Progenitor cell of endocrine pancreas (in vitro differentiated cells): ENCODE measurements around a stretch of chr2.

DNA sequence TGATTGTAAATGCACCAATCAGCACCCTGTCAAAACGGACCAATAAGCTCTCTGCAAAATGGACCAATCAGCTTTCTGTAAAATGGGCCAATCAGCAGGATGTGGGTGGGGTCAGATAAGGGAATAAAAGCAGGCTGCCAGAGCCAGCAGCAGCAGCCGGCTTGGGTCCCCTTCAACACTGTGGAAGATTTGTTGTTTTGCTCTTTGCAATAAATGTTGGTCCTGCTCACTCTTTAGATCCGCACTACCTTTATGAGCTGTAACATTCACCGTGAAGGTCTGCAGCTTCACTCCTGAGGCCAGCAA lies 59.7 kb downstream of the CCDC195 start:
- PRO-cap = no peak

DNA sequence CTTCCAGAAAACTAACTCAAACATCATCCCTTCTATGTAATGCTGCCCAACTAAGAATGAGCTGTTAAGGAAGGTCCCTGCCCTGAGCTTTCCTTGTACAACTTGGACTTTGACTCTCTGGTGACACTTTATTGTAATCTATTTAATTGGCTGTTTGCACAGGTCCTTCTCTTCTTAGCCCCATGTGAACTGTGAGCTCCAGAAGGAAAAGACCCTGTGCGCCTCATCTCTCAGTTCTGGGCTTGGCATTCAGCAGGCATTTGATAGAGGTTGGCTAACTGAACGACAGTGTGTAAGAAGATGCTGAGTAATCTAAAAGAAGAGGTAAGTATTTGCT lies 60.6 kb upstream of the CCDC195 start:
- PRO-cap = no peak

- PRO-cap = no peak
These were observed 160.6 kb upstream of the CCDC195 start for GRCh38 chr2:224876715-224877248.

GRCh38 chr2:224921961-224922868 lies 120.1 kb downstream of the DOCK10 start:
- PRO-cap = no peak

DNA sequence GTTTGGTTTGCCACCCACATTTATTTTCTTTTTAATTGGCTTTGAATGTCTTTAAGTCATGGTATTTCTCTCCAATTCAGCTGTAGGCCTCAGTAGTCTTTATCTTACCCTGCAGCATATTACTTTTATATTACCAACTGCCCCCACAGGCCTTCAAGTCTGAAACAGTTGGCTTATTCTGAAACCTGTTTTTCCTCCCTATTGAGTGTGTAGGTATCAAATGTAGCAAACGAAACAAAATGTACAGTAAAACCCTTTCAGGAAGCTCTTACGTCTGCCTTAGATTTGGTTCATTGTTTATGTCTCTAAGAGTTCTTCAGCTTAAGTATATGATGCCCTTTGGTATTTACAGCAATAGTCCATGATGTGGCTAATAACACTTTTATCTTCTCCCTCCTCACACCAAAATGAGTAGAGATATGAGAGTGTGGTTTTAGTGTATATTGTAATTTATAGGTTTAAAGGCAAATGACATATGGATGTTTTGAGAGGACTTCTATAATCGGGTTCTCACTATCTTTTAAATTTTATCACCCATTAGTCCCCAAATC lies 108.8 kb downstream of the DOCK10 start:
- PRO-cap = no peak

DNA sequence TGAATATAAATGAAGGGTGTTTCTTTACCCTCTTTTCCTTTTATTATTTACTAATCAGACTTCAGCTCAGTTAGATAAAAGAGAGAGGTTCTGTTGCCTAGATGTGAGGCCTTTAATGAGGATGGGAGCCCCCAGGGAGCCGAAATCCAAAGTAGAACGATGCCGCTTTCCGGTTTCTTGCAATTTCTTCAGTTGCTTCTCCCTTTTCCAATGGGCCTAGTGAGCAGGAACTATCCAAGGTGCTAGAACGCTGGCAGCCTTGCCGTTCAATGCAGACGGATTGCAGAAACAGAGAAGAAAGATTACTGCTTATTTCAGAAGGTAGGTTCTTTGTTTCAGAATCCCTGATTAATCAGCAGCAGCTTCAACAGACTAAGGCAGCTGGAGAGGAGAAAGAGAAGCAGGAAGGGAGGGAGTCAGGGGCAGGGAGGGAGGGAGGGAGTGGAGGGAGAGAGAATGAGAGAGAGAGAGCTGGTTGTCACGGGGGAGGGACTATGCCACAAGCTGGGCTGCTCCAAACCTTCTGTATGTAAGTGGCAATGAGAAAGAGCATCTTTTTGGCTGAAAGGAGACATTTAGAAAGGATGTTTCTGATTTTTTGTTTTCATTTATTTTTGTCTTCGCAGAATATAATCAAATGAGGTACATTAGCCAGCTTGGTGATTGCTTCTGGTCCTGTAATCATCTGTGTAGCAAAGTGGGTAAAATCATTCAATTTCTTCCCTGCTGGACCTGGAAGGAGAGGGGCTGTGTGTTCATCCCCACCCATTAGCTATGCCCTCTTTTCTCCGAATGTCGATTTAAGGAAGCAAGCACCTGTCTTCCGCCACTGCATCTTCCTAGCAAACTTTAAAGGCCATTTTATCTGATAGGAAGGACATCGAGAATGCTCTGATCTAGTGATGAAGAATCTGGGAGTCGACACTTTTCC lies 690 bp downstream of the NYAP2 start:
- PRO-cap = no peak

DNA sequence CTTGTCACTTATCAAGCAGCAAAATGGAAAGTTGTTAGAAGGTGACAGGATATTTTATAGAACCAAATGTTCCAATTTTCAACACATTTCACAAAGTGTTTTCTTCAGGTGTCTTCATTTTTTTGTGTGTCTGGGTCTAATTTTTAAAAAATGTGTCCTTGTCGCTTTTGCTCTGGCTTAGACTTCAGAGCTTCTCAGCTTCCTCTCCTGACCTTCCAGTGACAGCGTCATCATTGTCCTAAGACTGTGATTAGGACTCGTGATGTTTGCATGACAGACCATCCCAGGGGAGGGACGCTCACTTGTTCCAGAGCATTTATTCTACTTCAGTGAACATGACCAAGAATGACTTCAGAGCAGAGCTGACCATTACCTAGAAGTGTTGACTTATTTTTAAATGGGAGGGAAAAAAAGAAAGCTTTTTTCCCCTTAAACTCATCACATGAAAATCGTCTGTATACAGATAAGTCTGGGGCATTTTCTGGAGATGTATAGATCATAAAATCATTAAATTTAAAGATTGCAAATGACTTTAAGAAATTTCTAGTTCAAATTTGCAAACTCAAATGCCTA lies 591.9 kb downstream of the IRS1 start:
- PRO-cap = no peak

DNA sequence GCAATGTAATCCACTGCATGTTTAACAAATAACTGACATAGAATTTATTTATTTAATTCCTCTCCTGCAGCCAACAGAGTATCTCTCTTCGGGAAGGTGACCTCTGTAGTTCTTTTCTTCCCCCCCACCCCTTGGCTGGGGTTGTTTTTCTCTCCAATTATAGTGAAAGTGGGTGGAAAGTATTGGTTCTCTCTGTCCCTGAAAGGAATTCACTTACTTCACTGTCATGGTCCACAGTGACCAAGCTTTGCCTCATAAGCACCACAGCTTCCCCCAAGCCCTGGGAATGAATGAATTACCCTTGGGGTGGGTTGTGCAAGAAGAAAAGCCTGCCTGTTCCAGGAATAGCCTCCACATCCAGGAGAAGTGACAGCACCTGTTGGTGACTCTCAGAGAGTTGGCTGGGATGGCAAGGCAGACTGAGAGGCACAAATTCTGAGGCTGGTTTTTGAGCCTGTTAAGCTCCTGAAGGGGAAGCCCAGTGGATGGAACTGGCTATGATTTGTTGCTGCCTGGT lies 479.6 kb downstream of the IRS1 start:
- PRO-cap = no peak

DNA sequence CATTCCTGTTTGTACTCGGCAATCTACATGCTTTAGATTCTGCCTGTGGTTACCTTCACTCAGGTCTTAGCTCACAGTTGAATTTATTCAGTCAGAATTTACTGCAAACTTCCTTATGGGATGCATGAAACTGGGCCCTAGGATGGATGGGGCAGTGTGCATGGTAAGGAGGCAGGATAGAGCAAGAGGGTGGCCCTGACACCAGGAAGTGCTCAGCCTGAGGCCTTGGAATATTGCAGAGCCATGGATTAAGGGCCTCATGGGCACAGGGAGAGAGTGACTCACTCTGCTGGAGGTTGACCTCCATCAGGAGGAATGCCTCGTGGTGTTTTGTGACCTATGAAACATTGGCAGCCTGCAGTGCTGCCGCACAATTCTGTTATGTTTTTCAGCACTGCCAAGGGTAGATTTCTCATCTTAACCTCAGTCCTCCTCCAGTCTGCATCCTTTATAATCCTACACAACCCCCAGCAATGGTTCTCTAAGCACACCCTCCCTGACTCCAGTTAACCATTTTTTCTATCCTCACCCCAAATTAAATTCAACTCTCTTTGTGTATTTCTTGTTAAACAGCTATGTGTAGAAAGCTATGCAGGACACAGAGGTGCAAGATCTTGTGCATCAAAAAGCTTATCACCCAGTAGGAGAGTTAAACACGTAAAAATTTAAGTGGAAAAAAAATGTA lies 321.2 kb downstream of the IRS1 start:
- PRO-cap = no peak

- PRO-cap = no peak
These were observed 168.0 kb downstream of the IRS1 start for GRCh38 chr2:226631589-226632135.

GRCh38 chr2:226661606-226662081 lies 138.0 kb downstream of the IRS1 start:
- PRO-cap = no peak

DNA sequence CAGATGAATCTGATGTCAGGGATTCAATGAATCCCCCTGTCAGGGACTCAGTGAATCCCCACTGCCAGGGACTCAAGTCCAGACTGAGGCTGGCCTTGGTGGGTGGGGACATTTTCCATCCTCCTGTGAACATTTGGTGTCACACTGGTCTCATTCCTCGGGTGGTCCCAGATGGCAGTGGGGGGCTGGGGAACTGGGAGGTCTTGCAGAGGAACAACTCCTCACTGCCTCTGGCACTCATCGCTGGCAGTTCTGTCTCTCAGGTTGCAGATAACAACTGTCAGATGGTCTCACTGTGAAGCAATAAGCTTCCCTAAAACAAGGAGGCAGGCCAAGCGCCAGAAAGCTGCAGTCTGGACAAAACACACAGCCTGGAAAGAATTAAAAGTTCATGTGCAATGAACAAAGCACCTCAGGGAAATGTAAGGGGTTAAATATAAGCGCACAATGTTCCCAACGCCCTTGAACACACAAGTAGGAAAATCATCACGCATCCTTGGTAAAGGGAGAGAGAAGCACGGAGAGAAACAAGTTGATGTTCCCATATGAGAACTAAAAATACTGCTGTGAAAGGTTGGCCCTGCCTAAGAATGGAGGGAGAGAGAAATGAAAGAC lies 78.0 kb downstream of the IRS1 start:
- PRO-cap = no peak

DNA sequence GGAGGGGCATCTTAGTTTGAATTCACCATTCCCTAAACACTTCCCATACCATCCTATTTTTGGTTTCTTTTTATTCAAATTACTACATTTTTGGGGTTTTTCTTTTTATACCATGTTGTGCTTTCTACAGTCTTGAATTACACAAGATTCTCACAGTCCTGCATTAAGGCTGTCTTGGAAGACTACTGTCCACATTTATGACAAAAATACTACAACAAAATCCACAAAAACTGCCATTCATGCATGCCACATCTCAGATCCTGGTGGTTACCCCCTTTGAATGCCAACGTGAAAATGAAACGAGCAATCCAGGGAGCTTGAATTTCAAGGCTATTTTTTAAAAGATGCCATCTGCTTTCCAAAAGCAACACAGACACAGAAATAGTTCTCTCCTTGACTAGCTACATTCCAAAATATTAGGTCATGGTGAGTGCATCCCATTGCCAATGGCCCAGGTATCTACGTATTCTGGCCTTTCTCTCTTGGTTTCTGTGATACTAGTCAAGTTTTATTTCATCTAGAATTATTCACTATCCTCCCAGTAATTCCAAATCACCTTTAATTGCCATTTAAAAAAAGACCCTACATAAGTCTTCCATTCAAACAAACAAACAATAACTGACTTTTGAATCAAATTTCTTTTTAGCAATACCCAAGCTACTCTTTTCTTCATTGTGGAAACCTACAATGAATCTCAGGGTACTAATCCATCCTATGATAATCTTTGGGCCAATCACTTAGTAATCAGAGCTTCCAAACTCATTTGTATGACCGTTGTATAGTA lies 36.2 kb downstream of the IRS1 start:
- PRO-cap = no peak

GRCh38 chr2:226794360-226794929 lies 5.2 kb downstream of the IRS1 start:
- PRO-cap = no peak

- PRO-cap = no peak
These were observed 70.2 kb downstream of the RHBDD1 start for GRCh38 chr2:226905553-226906970.

DNA sequence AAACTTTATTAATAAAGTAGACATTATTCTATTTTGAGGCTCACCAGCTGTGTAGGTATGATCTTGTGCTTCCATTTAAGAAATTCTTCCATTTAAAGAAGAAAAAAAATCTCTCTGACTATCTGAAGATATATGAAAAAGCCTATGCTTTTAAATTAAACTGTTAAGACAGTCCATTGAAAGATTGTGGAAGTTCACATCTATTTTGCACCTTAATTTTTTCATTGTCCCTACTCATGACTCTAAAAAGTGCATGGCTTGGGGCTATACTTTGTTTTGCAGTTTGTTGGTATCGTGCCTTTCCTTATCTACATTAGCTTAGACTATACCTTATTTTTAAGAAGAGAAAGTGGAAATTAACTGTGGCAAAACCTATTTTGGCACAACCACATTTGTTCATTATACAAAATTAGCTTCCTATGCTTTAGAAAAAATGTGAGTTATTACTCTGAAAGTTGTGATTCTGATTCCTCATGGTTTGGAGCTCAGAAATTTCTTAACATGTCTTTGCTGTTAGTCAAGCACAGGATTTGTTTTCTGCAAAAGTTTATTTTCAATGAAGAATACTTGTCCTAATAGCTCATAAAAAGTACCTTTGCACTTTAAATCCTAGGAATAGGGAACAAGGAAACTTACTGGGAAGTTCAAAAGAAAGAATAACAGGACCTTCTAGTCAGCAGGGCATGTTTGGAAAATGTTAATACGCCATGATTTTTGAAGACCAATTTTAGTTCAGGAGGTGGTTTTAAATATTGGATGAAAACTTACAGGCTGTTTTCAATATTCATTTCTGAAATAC lies 38.2 kb upstream of the SCYGR2 start:
- PRO-cap = no peak

- PRO-cap = no peak
These were observed 1.1 kb downstream of the SPHKAP start for GRCh38 chr2:228179968-228181162.

DNA sequence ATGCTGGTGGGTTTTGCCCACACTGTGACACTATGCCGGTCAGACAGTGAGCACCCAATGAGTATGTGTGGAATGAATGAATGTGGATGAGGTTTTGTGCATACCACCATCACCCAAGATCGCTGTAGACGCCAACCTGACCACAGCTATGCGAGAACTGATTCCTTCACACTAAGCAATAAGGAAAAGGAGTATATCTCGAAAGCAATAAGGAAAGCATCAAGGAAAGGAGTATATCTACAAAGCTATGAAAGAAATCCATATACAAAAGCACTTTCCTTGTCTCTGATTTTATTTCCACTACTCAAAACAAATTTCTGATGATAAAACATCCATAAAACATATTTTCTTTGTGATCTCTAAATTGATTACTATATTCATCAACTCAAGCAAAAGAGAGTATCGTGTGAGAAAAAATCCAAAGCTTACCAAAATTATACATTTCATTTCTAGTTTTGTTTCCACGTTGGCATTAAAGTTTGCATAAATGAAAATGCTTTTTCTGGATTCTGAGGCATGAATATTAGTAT lies 116.5 kb downstream of the PID1 start:
- PRO-cap = no peak

DNA sequence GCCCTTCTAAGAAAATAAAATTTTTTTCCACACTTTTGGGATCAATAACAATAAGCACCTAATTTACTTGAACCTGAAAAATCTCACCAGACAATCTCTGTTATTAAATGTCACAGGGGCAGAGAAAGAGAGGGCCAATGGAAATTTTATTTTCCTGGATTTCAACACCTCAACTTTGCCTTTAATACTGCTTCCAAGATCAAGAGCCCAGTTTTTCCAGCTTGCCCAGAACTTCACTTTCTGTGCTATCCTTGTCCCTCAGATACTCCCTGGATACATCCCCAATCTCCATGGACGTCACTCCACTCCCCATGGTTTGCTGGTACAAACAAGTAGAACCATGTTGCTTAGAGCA lies 29.2 kb upstream of the PID1 start:
- PRO-cap = no peak

DNA sequence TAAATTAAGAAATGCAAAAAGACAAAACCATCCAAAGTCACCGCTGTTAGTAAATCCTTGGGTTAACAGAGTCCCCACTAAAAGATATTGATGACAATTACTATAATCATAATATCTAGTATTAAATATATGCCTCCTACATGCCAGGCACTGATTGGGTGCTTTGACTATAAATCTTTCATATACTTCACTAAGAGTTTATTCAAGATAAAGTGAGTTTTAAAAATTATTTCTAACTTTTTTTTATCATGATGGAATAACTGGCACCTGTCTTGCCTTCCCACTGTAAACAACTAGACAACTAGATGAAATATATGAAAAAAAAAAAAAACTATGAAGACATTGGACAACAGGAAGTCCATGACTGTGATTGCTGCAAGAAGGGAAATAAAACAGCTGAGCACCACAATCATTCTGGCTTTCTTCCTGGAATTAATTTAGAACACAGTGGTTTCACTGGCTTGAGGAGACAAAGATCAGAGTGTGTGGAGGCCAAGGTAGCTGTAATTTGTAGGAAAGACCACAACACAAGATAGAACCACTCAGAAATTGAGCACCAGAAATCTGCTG lies 121.0 kb upstream of the PID1 start:
- PRO-cap = no peak